SJSA1 (cell line): Measurements from ENCODE around the genes DNAJC24, WT1 and CSTF3.

- RAMPAGE, long total RNA = no peak
Measured at GRCh38 chr11:28305430-28305926, 197.3 kb downstream of the METTL15 start.

DNA sequence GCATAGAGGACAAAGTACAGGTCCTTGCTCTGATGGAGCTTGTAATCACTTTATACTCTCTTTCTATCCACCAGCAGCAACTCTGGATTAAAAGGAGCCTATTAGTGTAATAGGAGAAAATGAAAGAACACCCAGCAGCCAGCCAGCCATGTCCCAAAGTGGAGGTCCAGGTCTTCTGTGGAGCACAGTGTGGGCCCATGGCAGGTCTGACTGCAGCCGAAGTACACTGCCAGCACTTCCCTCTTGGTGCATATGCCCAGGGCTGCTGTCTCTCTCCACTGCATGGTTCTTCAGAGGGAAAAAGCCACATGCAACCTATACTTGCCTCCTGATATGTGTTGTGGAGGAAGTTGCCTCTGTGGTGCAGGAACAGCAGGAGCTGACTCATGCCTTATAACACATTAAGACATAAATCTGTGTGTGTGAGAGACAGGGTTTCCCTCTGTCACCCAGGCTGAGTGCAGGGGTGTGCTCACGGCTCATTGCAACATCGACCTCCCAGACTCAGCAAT lies 99.0 kb downstream of the MPPED2 start:
- RAMPAGE, long total RNA = no peak

GRCh38 chr11:30832333-30832654 lies 246.1 kb upstream of the MPPED2 start:
- RAMPAGE, long total RNA = no peak

DNA sequence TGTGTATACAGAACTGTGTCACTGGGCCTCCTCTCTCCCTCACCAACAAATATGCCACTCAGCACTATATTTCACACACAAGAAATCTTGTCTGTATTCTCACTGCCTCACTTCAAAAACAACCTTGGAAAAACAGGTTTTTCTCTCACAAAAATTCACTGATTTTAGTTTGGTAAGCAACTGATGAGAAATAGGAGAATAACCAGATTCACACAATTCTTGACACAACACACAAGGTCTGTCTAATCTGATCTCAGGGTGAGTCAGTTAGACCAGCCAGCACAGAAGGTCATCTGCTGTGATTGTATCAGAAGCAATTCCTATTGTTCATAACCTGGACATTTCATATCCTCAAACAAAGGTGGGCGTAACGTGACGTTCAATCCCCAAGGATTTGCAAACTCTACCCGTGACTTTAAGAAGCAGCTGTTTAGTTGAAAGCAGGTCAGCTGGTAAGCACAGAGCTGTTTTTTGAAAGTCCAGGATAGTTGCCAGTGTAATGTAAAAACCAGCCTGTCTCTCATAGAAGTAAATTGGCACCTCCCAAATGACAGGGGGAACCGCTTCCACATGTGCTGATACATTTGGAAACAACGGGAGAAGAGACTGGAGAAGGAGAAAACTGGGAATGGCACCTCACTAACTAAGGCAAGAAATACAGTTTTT lies 385.1 kb downstream of the DCDC1 start:
- RAMPAGE, long total RNA = no peak

GRCh38 chr11:31369474-31370417 lies at the start of gene DNAJC24:
Gene DNAJC24, plus strand, starts transcription at chr11:31369860.
- RAMPAGE, long total RNA = start-site peak on the plus strand at chr11:31369846-31369877, 99 and 50 reads in 2 replicates

DNA sequence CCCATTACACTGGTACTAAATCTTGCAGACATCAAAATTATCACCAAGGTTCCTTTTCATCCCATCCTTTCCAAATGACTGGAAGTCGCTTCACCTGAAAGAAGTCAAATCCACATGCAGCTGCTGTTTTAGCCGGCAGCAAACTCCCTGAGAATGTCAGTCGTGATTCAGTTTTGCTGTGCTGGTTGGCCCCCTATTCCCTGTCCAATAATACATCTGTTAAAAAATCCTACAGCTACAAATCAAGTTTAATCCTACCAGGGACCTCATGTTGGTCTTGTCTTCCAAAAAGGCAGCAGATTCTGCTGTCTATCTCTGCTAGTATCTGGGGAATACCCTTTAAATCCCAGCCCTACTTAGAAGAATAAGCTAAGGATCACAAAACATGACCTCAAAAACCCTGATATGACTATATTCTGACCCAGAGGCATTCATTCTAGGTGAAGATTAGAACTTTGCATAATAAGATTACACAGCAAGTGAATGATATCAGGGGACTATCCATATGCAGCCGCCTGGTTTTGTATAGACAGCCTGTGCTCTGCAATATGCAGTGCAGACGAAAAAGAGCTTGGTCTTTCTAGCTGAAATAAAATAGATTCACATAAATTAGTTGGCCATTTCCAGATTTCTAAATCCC lies 31.6 kb downstream of the IMMP1L start:
- RAMPAGE, long total RNA = no peak

- RAMPAGE, long total RNA = no peak
Measured at GRCh38 chr11:31508842-31509311, 545 bp downstream of the IMMP1L start.

- RAMPAGE, long total RNA = no peak
Measured at GRCh38 chr11:32005904-32006431, 84.9 kb upstream of the RCN1 start.

GRCh38 chr11:32382129-32383164 lies 52.9 kb downstream of the WT1 start:
- RAMPAGE, long total RNA = no peak

DNA sequence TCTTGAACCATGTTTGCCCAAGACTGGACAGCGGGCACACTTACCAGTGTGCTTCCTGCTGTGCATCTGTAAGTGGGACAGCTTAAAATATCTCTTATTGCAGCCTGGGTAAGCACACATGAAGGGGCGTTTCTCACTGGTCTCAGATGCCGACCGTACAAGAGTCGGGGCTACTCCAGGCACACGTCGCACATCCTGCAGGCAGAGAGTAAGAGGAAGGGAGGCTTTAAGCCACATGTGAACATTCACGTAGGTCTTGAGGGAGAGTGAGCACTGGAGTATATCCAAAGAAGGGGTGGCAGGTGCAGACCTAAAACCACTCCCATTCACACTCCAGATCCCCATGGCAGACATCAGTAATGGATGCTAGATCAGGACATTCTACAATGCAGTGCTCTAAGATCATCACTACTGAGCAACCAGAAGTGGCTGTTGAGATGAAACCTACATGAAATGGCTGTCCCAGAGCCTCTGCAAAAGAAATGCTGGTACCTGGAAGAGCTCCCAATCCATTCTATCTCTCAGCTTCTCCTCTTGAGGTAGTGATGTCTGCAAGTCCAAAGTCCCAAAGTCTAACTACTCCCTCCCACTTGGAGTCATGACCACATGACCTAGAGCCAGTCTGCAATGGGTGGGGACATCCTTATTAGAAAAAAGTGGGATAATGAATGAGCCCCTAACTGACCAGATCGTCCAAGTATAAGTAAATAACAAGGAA lies 39.0 kb downstream of the WT1 start:
- RAMPAGE, long total RNA = no peak

DNA sequence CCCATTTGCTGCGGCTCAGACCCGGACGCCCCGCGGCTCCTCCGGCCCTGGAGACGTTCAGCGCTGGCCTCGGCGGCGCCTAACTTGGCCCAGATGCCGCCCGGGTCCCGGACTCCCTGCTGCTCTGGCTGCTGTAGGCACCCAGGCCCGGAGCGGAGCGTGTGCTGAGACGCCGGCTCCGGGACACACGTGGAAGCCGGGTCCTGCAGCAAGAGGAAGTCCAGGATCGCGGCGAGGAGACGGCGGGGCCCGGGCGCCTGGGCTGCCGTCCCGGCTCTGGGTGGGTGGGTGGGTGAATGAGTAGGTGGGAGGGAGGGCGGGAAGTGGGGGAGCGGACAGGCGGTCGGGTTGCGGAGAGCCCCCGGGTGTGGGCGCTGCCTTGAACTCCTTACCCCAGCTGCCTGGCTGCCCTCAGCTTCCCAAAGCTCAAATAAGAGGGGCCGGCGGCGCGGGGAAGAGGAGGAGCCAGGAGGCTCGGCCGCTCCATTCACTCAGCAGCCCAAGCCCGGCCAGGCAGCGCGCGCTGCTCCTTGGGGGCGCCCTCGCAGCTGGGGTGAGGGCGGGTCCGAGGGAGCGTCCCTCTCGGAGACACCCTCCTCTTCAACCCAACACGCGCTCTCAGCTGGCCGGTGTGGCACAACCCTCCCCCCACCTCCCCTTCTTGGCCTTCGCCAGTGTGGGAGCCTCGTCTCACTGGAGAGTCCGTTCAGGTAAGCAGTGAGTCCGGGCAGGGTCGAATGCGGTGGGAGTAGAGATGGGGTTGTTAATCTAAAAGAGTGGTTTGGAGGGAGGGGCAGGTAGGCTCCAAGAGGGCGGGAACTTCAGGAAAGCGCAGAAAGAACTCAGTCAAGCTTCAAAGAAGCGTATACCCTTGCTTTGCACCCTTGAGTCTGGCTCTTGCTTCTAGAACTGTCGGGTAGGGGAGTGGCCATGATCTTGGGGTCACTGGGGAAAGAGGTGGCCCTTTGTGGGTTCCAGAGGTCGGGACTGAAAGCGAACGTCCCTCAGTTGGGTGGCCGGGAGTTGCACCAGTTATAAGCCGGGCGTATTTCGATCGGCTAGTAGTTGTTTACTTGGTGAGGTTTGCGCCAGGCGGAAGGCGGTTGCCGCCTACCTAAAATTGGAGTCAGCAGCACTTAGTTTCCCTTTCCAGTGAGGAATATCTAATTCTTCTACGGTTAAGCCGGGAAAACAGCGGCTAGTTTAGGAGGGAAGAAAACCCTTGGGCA lies at the start of gene WT1:
Gene WT1 (minus strand): TSS at position 403 of the 1,229 bp plus-strand sequence.
- RAMPAGE, long total RNA = no peak

DNA sequence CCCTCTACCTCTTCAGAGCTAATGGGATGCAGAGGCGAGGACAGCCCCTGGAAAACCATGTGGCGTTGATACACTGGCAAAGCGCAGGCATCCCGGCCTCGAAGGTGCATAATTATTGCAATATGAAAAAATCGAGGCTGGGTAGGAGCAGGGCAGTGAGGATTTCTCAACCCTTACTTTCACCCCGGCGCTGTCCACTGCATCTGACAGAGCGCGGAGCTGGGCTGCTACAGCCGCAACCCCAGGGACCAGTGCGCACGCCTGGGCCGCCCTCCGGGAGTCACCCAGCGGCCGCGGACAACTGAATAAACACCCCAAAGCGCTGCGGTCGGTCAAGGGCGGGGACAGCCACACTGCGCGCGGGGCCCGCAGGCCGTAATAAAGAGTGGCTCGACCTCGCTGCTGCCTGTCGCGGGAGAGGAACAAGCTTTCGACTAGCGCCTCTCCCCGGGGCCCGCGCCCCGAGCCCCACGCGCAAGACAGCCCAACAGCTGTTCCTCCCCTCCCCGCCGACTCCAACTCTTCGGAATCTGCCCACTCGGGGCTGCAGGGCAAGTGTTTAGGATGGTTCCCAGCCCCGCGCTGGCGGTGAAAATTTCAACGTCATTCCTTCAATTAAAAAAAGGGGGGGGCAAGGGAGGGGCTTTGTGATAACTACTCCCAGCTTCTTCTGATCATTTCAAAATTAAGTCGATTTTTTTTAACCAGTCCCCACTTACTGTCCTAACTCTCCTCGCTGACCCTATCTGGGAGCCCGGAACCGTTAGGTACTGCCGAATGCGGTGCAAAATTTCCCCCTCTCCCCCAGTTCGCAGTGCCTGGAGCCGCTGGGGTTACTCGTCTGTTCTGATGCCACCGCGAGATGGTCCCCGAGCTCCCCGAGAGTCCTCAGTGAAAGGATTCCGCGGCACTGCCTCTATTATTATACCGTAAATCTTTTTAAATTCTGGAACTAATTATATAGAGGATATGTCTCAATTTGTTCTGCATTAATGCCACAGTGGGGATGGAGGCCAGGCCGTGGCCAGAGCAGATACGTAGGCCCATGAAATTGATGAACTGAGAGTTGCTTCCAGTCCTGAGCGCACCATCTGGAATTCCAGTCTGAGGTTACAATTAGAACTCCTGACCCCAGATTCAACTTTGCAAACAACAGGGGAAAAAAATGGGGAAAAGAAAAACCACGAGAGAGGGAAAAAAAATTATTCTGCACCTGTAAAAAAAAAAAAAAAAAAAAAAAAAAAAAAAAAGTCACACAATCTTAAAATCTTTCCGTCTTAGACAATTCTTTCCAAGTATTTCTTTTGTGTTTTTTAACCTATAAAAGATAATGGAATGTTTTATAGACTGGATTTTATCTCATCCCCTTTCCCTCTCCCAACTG lies 4.0 kb upstream of the WT1 start:
- RAMPAGE, long total RNA = no peak

DNA sequence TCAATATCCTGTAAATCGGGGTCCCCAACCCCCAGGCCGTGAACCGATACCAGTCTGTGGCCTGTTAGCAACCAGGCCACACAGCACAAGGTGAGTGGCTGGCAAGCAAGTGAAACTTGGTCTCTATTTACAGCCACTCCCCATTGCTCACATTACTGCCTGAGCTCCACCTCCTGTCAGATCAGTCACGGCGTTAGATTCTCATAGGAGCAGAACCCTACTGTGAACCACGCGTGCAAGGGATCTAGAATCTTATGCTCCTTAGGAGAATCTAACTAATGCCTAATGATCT lies 27.8 kb upstream of the DEPDC7 start:
- RAMPAGE, long total RNA = no peak

GRCh38 chr11:33086907-33087262 lies 47.5 kb downstream of the TCP11L1 start:
- RAMPAGE, long total RNA = no peak

DNA sequence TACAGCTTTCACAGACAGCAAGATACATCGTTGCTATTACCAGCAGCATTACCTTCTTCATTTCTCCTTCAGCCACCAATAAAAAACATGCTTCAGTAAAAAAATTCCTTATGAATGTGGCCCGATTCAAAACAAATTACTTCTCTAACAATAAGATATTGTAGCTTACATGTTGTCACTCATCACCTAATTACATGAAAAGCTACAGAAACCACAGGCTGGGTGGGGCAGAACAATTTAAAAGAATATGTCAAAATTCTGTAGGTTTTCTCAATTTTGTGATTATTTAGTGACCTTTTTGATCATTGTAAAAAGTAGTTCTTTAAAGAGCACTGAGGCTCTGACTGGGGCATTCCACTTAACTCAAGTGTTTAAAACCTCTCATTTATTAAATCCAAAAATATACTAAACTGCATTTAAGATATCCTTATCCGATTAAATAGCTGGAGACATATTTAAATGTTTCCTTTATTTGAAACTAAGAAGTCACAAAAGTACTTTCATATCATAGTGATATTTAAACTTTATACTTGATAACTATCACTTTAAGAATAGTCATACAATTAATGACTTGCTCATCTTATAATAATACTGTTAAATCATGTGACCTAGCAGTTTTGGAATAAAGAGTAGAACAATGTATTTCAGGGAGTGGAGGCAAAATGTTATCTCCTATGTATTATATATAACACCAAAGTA lies 23.0 kb downstream of the CSTF3 start:
- RAMPAGE, long total RNA = no peak

GRCh38 chr11:33160715-33161812 lies at the start of gene CSTF3:
Gene CSTF3, minus strand, starts transcription at chr11:33161480.
- RAMPAGE, long total RNA = start-site peak on the minus strand at chr11:33161461-33161510, 98 and 67 reads in 2 replicates

- RAMPAGE, long total RNA = no peak
Measured at GRCh38 chr11:33161813-33162132, 493 bp upstream of the CSTF3 start.

- RAMPAGE, long total RNA = no peak
Measured at GRCh38 chr11:33319862-33320565, 55.9 kb upstream of the KIAA1549L start.

DNA sequence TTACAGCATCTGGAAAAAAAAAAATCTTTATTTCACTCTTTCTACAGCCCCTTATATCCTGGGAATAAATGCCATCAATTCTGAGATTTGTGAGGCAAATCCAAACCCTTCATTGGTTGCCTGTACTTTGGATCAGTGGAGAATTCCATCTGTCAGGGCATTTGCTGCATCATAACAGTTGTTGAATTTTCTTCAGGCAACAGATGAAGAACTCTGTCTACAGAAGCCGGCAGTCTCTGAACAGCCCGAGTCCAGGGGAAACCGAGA lies 82.4 kb downstream of the C11orf91 start:
- RAMPAGE, long total RNA = no peak

- RAMPAGE, long total RNA = no peak
Measured at GRCh38 chr11:33689238-33689742, 11.3 kb downstream of the C11orf91 start.